Skeletal muscle cell (primary cell): Measurements from ENCODE around the genes POU3F4, FAM133A, DIAPH2, CENPI and TCEAL2.

- RRBS = no CpG with 5 or more reads among the region's 3 CpGs
These were observed 83.4 kb downstream of the HMGN5 start for GRCh38 chrX:81118260-81118678.

DNA sequence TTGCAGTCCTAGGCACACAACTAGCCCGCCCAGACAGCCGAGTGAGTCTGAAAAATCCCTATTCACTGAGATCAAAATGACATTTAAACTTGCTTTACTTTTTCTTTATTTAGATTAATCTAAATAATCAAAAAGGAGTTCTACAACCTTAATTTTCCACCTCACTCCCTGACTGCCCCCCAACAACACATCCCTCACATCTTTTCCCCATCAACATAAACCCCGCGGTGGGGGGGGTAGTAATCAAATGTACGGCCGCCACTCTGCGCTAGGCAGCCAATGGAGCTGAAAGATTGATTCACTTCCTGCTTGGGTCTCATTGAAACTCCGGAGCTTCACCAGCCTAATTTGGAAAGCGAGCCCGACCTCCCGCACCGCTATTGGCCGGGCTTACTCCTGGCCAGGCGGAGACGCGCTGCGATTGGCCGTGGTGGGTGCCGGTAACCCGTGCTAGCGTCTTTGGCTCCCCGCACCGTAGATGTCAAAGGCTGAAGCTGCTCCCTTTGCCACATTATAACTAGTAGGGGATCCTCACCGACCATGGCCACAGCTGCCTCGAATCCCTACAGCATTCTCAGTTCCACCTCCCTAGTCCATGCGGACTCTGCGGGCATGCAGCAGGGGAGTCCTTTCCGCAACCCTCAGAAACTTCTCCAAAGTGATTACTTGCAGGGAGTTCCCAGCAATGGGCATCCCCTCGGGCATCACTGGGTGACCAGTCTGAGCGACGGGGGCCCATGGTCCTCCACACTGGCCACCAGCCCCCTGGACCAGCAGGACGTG lies at the start of gene POU3F4:
Gene POU3F4, plus strand, starts transcription at position 506 of the 783 bp plus-strand sequence.
- RRBS = 3% methylated on average over 12 of the region's 32 CpGs

GRCh38 chrX:85004318-85004597 lies 581 bp downstream of the APOOL start:
- RRBS = no CpG with 5 or more reads among the region's 7 CpGs

GRCh38 chrX:86046266-86046630 lies 1.1 kb downstream of the CHM start:
- RRBS = no CpG with 5 or more reads among the region's 3 CpGs

DNA sequence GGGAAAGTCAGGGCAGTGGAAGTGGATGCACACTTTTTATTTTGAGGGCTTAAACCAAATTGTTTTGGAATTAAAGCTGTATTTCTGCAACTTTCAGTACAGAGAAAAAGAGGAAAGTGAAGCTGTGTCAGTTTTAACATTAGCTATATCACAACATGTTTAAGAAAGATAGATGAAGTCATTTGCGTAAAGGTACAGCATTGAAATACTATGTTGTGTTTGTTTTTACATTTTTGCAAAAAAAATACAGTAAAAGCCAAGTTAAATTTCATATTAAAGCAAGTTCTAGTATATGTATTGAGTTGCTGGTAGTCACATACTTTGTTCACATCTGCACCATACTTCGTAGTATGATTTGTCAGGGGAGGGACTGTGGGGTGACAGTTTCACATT lies 194.0 kb downstream of the TGIF2LX start:
- RRBS = no CpG with 5 or more reads among the region's 2 CpGs

- RRBS = no CpG with 5 or more reads among the region's 13 CpGs
These were observed 235.0 kb downstream of the NAP1L3 start for GRCh38 chrX:93438223-93438841.

GRCh38 chrX:93673847-93674558 lies at the start of gene FAM133A:
Gene FAM133A, plus strand, starts transcription at chrX:93674206.
- RRBS = no CpG with 5 or more reads among the region's 16 CpGs

DNA sequence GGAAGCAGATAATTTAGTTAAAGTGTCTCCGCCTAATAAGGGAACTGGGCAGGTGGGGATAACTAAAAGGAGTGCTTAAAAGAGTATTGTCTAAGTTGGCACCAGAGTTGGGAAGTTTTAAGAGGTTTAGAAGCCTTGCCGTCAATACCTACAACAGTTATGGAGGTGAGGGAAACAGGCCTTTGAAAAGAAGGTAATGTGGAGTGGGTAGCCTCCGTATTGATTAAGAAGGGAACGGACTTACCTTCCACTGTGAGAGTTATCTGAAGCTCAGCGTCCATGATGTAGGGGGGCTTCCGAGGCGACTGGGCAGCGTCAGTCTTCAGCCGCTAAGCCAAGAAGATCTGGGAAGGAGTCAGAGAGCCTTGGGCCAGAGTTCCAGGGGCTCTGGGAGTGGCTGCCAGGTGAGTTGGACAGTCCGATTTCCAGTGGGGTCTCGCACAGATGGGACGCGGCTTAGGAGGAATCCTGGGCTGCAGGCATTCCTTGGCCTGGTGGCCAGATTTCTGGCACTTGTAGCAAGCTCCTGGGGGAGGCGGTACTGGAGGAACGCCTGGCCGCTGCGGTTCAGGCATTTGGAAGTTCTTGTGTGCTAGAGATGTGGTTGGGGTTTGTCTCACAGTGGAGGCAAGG lies 1027.9 kb downstream of the FAM133A start:
- RRBS = no CpG with 5 or more reads among the region's 17 CpGs

DNA sequence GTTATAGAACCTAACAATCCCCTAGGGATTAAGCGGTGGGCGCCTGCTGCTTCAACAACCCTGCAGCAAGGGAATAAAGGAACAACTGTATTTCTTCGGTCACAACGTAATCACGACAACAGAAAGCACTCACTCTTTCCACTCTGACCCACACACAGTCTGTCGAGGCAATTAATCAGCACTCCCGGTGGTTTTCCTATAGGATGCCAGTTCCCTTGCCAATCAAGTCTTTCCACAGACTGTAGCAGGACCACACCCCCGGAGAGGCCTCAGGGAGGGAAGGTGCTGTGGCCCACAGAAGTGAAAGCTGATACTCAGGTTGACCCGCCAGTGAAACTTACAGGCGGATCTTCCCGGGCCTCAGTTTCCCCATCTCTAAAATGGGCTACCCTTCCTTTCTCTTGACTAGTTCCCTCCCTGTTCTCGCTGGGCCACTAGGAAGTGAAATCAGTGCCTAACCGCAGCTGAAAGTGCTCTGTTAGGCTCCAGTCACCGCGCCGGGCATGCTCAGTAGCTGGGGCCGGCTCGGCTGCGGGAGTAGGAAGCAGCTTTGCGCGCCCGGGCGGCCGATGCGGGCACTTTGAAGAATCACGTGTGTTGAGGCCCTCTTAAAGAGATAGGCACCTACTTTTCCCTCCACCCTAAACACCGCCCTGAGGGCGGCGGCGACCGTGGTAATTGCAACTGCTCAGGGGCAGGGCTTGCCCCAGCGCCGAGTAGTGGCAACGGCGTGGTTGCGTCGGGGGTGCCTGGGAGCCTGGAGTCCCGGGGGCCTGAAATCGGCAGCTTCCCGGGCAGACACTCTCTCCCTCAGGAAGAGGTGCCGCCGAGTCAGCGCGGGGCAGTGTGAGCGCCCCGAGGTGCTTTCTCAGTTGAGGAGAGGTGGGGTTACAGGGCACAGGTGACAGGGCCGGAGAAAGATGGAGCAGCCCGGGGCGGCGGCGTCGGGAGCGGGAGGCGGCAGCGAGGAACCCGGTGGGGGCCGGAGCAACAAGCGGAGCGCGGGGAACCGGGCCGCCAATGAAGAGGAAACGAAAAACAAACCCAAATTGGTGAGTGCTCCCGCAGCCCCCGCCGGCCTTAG lies at the start of gene DIAPH2:
Gene DIAPH2, plus strand, starts transcription at position 704 of the 1,084 bp plus-strand sequence.
- RRBS = 1% methylated on average over 21 of the region's 66 CpGs

DNA sequence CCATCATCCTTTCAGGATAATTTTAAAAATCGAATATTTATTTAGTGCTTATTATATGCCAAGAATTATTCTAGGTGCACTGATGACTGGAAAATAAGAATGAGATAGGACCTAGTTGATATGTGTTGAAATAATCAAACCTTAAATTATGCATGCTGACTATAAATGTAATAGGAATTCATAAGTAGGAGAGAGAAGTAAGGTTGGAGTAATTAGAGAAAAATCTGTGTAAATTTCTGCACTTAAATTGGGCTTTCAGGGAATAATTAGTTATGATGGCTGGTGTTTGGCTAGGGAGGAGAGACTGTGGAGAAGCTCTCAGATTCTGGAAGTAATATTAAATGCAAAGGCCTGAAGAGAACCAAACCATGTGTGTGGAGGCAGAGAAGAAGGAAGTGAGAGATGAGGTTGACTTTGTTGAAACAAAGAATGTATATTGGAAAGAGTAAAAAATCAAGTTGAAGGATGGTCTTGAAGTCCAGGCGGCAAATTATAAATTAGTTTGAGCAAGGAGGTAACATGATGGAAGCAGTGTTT lies 79.4 kb downstream of the DIAPH2 start:
- RRBS = no CpG with 5 or more reads among the region's 2 CpGs

DNA sequence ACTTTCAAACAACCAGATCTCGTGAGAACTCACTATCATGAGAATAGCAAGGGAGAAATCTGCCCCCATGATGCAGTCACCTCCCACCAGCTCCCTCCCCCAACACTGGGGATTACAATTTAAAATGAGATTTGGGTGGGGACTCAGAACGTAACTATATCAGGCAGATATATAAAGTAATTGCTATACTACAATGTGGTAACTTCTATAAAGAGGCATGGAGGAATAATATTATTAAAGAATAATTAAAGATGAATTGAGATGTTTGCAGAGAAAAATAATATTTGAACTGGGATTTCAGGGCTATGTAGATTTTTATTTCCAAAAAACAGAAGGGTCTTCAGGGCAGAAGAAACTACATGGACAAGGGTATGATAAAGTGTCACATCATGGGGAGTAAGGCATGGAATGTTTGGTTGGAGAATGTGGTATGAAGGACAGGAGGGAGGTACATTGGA lies 109.9 kb downstream of the RPA4 start:
- RRBS = no CpG with 5 or more reads among the region's 2 CpGs

DNA sequence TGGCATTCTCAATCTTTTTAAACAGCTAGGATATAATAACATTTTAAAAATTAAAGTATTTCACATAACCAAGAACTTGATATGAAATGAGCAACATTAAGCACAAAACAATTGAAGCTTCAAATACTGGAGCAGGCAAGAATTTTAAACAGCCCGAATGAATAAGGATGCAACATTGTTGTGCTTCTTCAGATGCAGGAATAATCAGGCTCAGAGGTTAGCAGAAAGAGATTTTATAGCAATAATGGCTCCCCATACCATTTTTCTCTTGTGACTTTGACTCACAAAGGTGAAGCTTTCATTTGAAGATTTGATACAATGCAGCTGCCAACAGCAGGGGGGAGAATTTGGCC lies 598.5 kb downstream of the RPA4 start:
- RRBS = no CpG with 5 or more reads among the region's 1 CpG

- RRBS = no CpG with 5 or more reads among the region's 3 CpGs
These were observed 17.4 kb downstream of the ARL13A start for GRCh38 chrX:100986780-100987431.

DNA sequence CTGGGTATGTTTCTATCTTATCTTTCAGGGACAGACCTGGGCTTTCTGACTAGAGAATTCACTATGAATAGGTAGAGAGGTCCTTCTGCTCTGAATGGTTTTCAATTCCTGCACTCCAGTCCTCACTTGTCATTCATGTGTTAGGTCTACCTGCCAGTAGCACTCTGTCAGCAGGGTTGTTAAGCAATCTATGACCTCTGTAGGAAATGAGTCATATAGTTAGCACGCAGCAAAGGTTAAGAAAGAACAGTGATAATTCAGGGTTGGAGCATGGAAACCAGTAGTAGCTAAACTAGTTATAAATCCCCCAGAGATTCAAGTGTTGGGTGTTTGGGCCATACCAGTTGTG lies 24.9 kb downstream of the ARL13A start:
- RRBS = no CpG with 5 or more reads among the region's 1 CpG

DNA sequence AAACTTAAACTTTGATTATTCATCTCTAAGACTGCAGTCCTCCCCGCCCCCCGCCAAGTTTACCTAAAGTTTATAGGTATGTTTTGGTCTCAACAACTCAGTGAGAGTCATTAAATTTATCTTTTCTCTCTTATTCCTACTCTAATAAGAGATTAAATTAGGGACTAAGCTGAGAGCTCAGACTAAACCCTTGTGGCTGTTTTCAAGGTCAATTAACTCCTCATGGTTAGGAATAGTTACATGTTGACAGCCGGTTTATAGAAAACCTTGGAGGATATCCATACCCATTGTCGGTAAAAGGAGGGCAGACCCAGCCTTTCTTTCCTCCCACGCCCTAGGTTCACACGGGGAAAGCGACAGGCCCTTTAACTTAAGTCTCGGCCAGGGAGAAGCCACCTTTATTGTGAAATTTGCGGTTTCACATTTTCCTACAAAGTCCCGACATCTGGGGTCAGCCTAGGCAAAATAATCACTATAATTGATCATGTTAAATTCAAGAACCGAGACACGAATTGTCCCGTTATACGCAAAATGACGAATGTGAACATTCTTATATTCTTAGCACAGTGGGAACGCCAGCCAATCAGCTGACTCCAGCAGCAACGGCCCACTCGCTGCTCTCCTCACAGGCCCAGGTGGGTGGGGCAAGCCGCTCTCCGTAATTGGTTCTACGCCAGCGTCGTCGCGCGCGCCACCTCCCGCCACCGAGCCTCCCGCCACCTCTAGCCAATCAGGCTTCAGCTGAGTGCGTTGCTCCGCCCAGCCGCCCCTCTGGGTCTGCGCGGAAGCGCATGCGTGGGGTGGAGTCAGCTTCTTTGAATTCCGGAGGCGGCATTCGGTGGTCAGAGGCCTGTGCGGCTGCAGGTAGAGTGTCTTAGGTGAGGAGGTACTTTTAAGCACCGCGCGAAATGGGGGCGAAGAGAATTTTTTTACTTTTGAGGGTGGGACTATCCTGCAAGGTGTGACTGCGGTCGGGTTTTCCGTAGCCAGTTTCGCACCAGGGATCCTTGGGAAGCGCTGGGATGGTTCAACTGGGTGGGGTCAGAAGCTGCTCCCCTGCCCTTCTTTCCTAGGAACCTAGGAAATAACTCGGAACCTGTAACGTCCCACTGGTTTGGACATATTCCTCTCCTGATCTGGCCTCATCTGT lies at the start of gene CENPI:
Gene CENPI, plus strand, starts transcription at position 834 of the 1,150 bp plus-strand sequence.
- RRBS = no CpG with 5 or more reads among the region's 52 CpGs

- RRBS = no CpG with 5 or more reads among the region's 7 CpGs
These were observed 813 bp downstream of the ZMAT1 start for GRCh38 chrX:101930972-101931455.

DNA sequence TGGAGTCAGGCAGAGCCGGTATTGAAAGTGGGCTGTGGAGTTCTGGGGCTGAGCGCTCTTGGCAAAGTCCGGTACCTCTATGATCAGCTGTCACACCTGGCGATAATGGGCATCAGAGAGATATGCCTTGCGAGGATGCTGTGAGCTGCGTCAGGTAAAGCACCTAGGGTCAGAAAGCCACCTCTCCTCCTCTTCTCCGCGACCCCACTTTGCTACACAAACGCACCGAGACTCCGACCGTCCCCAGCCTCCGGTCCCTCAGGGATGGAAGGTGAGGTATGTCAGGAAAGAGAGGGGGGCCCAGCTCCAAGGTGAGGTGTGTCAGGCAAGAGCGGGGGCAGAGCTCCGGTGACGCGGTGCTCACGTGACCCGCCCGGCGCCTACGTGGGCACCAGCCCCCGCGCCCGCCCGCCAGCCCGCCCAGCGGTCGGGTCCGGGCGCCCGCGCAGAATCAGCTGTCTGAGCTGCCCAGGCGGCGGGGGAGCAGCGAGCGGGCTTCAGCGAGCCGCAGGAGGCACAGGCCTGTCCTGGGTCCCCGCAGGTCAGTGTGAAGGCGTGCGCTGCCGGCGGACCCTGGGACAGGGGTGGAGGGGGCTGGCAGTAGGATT lies at the start of gene TCEAL2:
Gene TCEAL2, plus strand, starts transcription at position 414 of the 608 bp plus-strand sequence.
- RRBS = 2% methylated on average over 14 of the region's 44 CpGs